Mononuclear cell (primary cell): ENCODE measurements around a stretch of chr2.

DNA sequence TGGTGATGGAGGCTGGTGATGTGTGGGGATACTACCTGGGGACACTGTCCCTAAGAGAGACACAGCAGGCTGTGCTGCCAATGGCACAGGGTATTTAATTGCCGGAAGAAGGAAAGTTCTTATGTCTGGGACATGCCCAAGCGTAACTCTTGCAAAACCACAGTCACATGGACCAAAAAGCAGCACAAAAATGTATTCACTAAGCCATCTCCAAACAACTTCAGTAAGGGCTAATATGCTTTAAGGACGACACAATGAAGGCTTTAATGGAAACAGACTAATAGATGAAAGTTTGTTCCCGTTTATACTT, 49.7 kb upstream of the AP1S3 start:
- RRBS = no CpG with 5 or more reads among the region's 4 CpGs

DNA sequence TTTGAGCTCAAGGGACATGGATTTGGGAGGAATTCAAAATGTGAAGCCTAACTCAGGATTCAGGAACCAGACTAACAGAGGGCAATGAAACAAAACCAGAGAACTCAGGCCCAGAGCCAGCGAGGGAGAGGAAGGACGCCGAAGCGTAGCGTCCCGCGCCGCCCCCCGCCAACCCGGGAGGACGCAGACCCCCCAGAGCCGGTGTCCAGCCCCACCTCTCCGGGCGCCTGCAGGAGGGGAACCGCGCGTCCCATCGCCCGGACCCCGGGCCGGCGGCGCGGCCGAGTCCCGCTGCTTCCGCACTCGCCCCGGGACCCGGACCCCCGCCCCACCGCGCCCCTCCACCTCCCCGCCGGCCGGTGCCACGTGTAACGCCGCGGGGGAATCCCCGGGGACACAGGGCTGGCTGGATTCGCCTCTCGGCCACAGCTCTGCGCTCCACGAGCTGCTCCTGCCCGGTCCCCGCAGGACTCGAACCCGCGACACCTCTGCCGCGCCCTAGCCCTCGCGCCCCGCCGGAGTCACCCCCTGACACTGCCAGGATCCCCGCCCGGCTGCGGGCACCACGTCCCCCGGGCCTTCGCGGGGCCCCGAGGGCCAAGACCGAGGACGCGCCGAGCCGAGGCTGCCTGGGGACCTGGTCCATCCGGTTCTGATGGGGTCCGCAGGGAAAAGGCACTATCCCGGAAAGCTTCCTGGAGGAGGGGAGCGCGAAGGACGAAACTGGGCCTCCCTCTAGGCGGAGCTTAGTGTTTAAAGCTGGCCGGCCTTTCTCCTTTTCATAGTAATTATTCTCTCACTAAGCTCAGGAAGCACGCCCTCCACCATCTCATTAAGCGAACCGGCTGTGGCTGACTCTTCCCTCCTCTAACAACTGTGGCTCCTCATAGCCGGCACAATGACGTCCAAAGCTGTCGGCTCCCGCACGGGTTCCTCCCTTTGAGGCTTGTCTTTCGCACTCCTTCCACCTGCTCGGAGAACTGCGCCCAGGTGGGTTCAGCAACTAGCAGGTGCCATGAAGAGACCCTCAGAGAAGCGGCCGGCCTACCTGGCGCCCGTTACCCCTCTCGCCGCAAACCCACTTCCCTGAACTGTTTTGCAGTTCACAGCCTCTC, 40.5 kb upstream of the FAM124B start:
- RRBS = 7% methylated on average over 63 of the region's 94 CpGs

DNA sequence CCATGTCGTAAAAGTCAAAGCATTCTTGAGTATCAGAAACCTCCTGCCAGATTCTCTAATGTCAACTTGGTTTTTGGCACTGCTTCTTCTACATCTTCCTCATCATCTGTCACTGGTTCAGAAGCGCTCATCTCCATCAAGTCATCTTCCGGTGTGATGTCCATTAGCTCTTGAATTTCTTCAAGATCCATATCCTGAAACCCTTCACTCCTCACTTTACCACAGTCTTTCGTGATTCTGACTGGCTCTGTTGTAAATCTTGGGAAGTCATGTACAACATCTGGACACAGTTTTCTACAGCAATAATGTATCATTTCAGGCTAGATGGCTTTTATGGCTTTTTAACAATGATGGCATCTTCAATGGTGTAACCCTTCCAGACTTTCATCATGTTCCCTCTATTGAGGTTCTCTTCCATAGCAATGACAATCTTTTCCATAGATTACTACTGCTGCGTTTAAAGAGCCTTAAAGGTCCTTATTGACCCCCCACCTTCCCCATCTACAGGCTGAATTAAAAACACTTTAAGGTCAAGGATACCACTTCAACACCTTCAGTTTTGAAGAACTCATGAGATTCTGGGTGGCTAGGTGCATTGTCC, 19.5 kb downstream of the CUL3 start:
- RRBS = no CpG with 5 or more reads among the region's 5 CpGs

- RRBS = no CpG with 5 or more reads among the region's 19 CpGs
These were observed 58.4 kb upstream of the CCDC195 start for GRCh38 chr2:224774458-224775122.

- RRBS = no CpG with 5 or more reads among the region's 6 CpGs
These were observed 119.2 kb upstream of the CCDC195 start for GRCh38 chr2:224835282-224835798.

- RRBS = no CpG with 5 or more reads among the region's 2 CpGs
These were observed 106.5 kb downstream of the DOCK10 start for GRCh38 chr2:224935793-224936133.

- RRBS = no CpG with 5 or more reads among the region's 2 CpGs
These were observed 22.1 kb upstream of the DOCK10 start for GRCh38 chr2:225064367-225064710.

- RRBS = no CpG with 5 or more reads among the region's 3 CpGs
These were observed 649.1 kb downstream of the NYAP2 start for GRCh38 chr2:226048674-226048873.

GRCh38 chr2:226118402-226119073, 681.1 kb downstream of the IRS1 start:
- RRBS = no CpG with 5 or more reads among the region's 8 CpGs

DNA sequence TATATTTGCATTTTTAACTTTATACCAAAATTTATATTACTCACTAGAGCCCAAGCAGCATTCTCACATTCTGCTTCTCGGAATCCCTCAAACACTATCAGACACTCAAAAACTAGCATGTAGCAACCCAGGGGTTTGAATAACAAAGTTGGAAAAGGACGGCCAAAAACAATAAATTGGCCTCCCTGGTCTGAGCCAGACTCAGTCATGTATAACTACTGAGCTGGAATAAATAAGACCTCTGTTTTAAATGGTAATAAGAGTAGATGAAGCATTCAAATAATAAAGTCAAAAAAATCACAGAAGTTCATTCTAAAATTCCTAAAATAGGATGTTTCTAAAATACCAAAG, 290.9 kb downstream of the IRS1 start:
- RRBS = no CpG with 5 or more reads among the region's 2 CpGs

DNA sequence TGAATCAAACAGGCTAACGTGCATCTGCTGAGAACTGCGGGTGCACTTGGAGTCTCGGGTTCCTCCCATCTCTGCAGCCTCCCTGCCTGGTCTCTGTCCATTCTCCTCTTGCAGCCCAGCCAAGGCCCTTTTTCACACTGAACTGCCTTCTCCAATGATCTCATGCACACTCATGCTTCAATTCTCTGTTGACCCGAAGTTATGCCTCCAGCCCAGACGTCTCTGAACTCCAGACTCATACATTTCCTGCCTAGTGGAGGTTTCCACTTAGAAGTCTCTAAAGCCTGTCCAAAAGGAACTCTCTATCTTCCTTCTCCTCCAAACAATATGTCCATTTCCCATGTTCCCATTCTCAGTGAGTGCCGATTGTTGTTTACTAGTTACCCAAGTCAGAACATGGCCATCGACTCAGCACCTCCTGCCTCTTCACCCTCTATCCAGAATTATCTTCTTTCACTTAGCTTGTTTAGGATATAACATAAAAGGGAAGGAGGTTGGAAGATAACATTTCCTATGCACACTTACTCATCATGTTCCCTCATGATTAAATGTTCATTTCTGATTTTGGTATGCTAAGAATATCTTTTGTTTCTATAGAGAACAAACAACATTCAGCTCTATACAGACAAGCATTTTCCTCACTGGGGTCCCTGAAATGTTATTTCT, 155.1 kb downstream of the IRS1 start:
- RRBS = no CpG with 5 or more reads among the region's 7 CpGs

- RRBS = no CpG with 5 or more reads among the region's 1 CpG
These were observed 147.4 kb downstream of the IRS1 start for GRCh38 chr2:226652218-226652584.

- RRBS = no CpG with 5 or more reads among the region's 7 CpGs
These were observed 78.0 kb downstream of the IRS1 start for GRCh38 chr2:226721468-226722082.

GRCh38 chr2:226754775-226755680, 44.6 kb downstream of the IRS1 start:
- RRBS = no CpG with 5 or more reads among the region's 8 CpGs

DNA sequence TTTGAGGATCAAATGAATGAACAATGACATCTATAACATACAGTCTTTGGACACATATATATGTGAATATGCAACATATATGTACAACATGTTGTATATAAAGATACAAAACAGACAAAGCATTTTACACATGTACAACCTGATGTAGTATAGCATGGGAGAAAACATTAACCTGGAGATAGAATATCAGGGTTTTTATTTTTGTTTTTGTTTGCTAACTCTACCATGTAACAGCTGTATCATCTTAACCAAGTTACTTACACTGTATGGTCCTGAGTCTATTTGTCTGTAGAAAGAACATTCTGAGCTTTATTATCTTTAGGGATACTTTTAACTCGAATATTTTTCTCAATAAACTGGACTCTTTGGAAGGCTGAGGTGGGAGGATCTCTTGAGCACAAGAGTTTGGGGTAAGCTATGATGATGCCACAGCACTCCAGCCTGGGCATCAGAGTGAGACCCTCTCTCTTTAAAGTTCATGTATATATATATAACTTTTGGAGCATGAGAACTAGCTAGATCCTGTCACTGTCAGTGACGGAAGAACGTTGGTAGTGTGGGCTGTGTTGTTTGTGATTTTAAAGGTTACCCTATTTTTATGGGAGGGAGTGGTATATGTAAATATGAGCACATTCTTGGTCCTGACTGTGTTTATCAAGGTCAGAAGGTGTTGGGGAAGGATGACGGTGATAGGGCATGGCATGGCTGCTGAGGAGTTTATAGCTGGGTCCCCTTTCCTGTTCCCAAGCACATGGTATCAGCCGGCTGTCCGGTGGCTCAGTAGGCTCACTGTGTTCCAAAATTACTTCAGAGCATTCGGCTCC, 28.9 kb downstream of the IRS1 start:
- RRBS = no CpG with 5 or more reads among the region's 7 CpGs

DNA sequence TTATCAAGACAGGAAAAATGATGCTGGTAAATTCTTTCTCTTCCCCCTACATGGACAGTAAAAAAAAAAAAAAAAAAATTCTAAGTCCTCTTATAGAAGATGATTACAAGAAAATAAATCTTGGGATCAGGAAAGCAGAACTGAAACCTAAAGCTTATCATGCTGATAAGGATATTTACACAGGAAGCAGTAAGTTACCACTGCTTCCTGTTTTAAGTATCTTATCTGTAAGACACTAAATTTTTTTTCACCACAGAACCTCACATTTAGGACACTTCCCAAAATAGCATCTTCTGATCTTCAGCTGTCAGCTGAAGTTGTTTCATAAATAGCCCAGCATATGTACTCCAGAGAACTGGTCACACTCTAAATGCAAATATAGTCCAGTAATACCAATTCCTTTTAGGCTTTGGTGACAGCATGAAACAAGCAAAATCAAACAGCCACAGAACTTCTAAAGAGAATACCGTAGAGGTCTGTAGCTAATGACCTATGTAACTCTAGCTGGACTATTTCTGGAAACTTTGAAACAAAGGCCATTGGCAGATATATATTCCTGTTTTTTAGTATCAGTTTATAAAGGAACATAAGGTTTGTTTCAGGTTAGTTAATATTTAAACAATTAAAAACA, 26.9 kb downstream of the IRS1 start:
- RRBS = no CpG with 5 or more reads among the region's 1 CpG

DNA sequence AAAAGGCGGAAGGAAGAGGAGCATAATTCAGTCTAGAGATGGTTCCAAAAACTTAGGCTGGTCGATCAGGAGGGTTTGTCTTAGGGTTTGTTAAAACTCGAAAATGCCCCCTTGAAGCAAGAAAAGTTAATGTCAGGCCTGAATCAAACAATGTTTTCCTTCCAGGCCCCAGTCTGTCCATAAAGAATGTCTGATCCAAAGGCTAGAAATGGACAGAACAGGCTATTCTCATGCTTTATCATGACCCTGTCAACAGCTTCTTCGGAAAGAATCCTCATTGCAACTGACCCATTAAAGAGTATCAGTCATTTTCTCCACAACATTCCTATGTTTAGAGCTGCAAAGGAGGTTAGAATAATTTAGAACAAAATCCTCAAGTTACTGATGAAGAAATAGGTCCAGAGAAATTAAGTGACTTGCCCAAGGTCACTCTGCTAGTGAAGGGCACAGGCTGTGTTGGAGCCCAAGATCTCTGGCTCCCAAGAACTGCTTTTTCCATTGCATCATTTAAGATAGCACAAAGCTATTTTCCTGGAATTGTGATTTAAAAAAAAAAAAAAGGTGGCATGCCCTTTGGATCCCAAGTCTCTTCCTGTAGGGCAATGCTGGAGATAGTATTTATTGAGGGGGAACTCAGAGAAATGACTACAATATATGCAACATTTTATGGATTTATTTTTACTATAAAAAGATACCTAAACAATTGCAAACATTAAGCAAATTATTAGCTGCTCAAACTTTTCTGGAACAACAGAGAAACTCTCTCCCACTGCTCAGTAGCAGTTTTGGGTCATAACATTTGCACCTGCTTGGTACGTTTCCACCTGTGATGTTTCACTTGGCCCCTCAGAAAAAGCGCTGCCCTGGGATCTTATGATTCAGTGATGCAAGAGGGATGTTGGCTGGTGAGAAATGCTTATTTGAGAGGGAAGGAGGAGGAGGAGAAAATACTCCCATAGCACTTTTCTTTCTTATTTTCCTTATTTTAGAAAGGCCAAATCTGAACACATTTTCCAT, 9.5 kb downstream of the IRS1 start:
- RRBS = no CpG with 5 or more reads among the region's 6 CpGs

GRCh38 chr2:226792170-226793040, 7.2 kb downstream of the IRS1 start:
- RRBS = no CpG with 5 or more reads among the region's 9 CpGs